AG10803 (cell line): ENCODE measurements around the gene SMIM24.

DNA sequence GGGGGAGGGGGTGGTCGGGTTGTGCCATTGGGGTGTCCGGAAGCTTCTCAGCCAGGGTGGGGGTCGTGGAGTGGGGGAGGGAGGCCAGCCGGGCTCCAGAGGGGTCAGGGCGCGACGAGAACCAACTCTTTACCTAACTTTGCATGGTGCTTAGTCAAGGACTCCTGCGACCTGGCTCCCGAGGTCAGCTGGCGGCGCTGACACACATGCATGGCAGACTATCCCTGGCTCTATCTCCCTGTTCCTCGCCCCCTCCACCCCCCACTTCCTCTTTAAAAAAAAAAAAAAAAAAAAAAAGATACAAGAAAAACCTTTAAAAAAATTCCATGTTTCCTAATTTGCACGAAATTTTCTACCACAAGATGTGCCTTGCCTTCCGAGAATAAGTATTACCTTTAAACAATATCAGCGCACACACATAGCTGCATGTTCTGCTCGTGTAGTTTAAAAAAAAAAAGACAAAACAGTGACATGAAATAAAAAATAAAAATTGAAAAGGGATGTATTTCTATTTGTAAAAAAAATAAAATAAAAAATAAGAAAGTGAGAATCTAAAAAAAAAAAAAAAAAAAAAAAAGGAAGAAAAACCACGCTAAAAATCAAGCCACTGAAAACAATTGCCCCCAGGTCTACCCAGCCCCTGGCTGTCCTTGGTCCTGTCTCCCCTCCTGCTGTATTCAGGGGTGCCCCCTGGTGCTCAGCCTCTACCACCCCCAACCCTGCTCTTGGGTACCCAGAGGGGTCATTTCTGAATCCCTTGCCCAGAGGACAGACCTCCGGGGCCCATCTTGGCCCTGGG lies 15.2 kb downstream of the SMIM24 start:
- RRBS, result 43% methylated on average over 5 of the region's 18 CpGs

DNA sequence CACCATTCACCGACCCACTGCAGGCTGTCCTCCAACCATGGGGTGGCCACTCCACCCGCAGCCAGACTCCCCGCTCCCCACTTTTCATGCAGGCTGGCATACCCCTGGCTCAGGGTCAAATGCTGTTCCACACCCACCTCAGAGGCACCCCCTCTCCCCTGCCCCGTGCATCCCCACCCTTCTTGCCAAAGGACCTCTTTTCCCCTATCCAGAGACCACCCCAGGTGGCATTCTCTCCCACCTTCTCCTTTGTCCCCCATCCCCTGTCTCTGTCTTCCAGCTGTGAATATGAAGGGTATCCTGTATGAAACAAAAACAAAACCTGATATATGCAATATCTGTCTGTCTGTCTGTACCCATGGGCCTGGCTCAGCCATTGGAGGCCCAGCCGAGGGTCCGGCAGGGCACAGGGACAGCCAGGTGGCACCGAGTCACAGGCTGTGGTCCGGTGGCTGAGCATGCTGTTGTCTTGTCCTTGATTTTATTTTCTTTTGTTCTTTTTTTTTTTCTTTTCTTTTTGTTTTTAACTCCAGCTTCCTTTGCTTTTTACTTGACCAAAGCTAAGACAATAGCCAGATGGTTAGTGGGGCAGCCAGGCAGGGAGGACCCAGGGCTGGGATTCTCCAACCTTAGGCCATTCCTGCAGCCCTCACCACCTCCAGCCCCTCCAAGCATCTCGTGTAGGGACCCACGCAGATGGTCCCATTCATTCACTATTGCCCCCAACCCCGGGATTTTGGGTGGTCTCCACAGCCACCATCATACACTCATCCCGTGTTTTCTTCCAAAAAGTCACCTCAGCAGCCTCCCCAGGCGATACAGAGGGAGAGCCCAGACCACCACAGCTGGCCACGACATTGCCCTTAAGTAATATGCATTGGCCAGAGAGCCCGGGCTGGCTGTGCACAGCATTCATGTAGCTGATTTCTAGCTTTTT lies 14.3 kb downstream of the SMIM24 start:
- RRBS, result 59% methylated on average over 4 of the region's 15 CpGs

GRCh38 chr19:3480368-3481305 lies at the start of gene SMIM24:
Gene SMIM24 (minus strand): TSS chr19:3480525.
- RRBS, result 33% methylated on average over 15 of the region's 35 CpGs

- RRBS, result no CpG with 5 or more reads among the region's 31 CpGs
Measured at GRCh38 chr19:3509389-3510349, 3.6 kb downstream of the FZR1 start.

- RRBS, result 72% methylated on average over 6 of the region's 19 CpGs
Measured at GRCh38 chr19:3525698-3526092, 13.3 kb upstream of the TEKTIP1 start.

DNA sequence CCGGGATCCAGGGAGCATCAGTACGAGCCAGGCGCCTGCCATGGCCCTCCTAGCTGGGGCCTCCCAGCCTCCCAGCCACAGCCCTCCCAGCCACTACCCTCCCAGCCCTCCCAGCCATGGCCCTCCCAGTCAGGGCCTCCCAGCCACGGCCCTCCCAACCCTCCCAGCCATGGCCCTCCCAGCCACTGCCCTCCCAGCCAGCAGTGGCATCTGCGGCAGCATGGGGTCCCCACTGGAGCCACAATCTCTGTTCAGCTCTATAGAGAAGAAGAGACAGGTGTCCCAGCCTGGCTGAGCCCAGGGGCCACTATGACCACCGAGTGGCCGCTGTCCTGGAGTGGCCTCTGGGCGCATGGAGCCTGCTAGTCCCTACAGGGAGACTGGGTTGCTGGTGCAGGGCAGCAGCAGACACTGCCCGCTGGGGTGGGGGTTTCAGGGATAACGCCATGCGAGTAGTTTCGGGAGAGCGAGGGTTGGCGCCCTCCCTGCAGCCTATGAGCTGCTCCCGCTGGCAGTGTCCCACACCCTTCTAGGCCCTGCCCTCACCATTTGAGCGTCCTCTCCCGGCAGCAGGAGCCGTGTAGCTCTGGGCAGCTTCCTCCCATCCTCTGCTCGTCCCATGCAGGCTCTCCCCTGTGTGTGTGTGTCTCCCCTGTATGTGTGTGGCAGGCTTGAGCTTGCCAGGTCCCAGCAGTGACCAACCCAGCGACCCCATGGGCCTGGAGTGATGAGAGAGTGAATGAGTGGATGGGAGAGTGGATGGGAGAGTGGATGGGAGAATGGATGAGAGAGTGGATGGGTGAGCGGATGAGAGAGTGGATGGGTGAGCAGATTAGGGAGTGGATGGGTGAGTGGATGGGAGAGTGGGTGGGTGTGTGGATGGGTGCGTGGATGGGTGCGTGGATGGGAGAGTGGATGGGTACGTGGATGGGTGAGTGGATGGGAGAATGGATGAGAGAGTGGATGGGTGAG lies 10.8 kb upstream of the TEKTIP1 start:
- RRBS, result no CpG with 5 or more reads among the region's 24 CpGs

GRCh38 chr19:3537047-3537775 lies 1.8 kb upstream of the TEKTIP1 start:
- RRBS, result 89% methylated on average over 3 of the region's 22 CpGs

DNA sequence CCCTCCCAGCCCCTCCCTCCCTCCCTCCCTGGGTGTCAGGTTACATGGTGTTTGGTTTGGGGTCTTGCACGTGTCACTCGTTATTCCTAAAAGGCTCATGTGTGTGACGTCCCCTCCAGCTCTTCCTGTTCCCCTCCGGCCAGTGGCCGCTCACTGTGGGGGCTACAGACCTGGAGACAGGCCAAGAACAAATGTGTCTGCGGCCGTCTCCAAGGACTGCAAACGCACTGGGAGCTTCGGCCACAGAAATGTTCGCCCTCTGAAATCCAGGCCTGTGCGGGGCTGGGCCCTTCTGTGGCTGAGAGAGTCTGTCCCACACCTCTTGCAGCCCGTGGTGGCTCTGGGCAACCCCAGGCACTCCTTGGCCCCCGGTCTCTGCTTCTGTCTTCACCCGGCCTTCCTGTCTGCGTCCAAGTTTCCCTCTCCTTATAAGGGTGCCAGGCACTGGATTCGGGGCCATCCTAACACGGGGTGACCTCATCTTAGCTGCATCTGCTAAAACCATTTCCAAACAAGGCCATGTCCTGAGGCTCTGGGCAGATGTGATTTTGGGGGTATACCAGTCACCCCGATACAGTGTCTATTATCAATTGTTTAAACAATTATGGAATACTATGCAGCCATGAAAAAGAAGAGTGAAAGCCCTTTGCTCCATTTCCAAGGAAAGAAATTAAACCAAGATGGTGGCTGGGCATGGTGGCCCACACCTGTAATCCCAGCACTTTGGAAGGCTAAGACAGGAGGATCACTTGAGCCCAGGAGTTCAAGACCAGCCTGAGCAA lies 502 bp downstream of the TEKTIP1 start:
- RRBS, result no CpG with 5 or more reads among the region's 18 CpGs

- RRBS, result 85% methylated on average over 8 of the region's 11 CpGs
Measured at GRCh38 chr19:3636539-3636741, 9.8 kb upstream of the CACTIN start.

DNA sequence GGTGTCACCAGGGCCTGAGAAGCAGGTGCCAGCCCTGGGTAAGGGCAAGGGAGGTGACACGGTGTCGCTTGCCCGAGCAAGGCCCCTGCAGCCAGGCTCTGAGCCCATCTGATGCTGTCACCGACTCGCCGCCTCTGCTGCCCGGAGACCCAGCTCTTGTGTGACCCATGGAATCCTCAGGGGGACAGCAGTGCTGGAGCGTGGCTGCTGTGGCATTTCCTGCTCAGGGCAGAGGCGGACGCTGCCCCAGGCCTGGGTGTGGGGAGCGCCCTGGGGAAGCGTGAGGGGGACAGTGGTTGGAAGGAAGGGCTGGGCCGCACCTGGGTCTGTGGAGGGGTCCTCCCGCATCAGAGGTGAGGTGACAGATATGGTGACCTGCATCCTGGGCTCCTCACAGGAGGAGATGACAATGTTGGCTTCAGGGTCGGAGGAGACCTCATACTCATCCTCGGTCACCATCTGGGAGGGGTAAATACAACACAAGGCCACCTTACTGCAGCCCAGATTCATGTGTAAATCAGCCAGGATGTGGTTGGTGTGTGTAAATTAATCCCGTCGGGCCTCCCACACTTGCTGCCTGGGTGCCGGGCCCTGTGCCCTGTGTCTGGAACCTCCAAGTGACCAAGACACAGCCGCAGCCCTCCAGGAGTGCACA lies 27.4 kb upstream of the MATK start:
- RRBS, result no CpG with 5 or more reads among the region's 20 CpGs

DNA sequence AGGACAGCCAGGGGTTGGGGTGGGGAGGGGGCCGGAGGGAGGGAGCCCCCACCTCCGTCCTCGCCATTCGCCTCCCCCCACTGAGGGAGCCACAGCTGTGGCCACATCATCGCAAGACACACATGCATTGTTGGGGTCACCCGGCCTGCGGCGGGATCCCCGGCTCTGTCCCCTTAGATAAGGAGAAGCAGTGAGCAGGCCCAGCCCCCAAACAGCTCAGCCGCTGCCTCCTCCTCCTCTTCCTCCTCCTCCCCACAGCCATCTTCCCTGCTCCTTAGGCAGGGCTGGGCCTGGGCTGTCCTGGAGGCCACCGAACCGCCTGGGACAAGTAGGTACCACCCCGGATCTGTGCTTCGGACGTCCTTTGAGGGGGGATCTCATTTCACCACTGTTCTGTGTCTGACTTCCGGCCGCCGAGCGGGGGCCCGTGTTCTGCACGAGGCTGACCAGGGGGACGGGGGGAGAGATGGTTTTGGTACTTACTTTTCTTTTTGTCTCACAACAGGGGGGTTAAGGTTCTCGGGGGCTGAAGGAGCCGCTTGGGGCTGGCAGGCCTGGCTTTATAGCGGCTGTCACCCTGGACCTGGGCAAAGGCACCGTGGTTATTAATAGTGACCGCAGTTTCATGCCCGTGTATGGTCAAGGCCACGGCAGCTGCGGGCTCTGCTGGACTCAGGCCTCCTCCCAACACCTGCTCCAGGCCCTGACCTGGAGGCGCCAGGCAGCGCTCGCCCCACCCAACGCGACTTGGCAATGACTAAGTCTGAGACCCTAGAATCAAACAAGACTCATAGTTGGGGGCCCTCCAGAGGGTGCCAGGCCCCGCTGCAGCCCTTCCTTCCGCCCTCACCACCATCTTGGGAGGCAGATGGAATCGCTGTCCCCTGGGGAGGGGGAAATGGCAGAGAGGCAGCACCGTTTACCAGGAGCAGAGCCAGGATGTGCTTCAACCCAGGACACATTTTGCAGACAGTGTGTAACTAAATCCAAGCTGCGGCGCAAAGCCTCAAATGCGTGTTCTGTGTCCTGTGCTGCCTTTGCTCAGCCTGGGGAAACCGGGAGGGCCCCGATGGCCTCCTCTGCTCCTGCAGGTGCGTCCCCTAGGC lies 18.3 kb downstream of the NMRK2 start:
- RRBS, result 29% methylated on average over 9 of the region's 45 CpGs

GRCh38 chr19:3953948-3954706 lies 16.8 kb downstream of the DAPK3 start:
- RRBS, result no CpG with 5 or more reads among the region's 23 CpGs

- RRBS, result 68% methylated on average over 4 of the region's 17 CpGs
Measured at GRCh38 chr19:3976840-3977378, 6.0 kb upstream of the DAPK3 start.

GRCh38 chr19:3987727-3988370 lies 2.6 kb upstream of the EEF2 start:
- RRBS, result no CpG with 5 or more reads among the region's 30 CpGs

- RRBS, result 65% methylated on average over 4 of the region's 28 CpGs
Measured at GRCh38 chr19:4015710-4016165, 8.2 kb downstream of the PIAS4 start.

DNA sequence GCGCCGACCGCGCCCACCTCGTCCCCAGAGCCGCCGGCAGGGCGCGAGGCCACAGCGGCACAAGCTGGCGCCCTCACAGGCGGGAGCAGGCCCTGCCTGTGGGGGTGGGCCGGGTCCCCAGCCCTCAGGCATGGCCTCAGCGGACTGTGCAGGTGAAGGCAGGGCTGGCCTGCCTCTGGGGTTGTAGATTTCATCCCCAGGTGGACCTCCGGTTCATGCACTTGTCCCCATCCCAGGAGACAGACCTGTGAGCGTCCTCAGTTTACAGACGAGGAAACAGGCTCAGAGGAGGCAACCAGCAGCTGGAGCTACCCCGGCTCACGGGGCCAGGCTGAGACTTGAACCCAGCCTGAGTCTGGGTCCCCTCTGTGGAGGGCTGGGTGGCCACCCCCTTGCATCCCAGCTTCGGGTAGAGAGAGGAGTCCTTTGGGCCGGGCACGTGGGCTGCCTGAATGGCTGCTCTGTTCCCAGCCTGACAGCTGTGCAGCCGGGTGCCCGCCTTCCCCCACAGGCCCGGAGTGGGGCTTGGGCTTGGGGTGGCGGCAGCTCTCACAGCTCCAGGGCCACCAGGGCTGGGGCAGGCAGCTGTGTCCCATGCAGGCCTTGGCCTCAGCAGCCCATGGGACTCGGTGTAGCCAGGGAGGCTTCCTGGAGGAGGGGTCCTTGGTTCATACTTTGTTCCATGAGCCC lies 26.8 kb downstream of the PIAS4 start:
- RRBS, result 83% methylated on average over 19 of the region's 27 CpGs

- RRBS, result no CpG with 5 or more reads among the region's 18 CpGs
Measured at GRCh38 chr19:4078359-4078943, 11.8 kb upstream of the ZBTB7A start.

- RRBS, result no CpG with 5 or more reads among the region's 30 CpGs
Measured at GRCh38 chr19:4112624-4113304, 11.2 kb downstream of the MAP2K2 start.

DNA sequence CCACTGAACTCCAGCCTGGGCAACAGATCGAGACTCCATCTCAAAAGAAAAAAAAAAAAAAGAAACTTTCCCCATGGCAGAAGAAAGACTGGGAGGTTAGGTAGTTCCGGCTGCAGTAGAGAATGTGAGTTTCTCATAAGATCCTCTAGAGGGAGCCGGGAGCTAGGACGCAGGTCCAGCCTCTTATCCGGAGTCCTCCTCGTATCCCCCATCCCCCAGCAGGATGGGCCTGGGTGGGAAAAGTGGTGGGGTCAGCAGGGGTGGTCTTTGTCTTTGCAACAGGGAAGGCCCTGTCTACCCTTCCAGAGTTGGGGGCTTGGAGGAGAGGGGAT lies 13.1 kb upstream of the CREB3L3 start:
- RRBS, result 0% methylated on average over 1 of the region's 6 CpGs

- RRBS, result no CpG with 5 or more reads among the region's 14 CpGs
Measured at GRCh38 chr19:4379339-4379868, 20.9 kb downstream of the SH3GL1 start.